ENCODE measurements around a stretch of chr5.

DNA sequence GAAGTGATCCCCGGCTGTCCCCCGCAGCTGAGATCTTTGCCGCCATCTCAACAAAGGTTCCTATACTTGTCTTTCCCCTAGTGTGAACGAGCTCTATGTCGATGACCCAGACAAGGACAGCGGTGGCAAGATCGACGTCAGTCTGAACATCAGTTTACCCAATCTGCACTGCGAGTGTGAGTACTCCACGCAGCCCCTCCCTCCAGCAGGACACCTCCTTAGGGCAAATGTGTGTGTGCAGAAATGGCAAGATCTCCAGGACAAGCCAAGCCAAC is 49.7 kb upstream of the RPL26L1 start:
- PRO-cap: no peak
- RAMPAGE, long total RNA, 2 experiments: no peak in any of the 2 experiments

DNA sequence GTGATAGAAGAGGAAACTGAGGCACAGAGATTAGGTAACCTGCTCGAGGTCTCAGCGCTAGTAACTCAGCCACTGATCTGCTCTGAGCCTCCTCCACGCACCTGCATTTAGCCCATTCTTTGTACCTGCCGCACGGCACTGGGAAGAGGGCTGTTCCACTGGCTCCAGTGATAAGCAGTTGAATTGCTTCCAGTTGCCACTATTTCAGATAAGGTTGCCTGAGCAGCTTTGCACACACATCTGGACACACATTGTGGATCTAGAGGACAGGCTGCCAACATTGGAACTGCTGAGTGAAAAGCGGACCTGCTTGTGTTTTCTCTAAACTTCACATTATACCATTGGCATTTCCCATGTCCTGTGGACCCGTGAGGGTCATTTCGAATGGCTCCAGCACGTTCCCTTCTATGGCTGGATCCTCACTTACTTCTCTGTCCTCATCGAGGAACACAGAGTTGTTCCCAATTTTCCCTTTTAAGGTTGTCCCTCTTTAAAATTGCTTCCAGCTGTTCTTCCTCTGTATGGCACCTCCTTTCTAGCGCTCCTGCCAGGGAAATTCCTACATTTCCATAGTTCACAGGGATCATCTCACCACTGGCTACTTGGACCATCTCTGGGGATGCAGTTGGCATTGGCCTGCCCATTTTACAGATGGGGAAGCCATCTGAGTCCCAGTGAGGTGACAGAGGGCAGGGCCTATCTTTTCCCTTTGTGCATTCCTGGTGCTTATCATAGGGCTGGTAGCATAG is 45.9 kb upstream of the RPL26L1 start:
- PRO-cap: no peak
- RAMPAGE, long total RNA, 2 experiments: no peak in any of the 2 experiments

DNA sequence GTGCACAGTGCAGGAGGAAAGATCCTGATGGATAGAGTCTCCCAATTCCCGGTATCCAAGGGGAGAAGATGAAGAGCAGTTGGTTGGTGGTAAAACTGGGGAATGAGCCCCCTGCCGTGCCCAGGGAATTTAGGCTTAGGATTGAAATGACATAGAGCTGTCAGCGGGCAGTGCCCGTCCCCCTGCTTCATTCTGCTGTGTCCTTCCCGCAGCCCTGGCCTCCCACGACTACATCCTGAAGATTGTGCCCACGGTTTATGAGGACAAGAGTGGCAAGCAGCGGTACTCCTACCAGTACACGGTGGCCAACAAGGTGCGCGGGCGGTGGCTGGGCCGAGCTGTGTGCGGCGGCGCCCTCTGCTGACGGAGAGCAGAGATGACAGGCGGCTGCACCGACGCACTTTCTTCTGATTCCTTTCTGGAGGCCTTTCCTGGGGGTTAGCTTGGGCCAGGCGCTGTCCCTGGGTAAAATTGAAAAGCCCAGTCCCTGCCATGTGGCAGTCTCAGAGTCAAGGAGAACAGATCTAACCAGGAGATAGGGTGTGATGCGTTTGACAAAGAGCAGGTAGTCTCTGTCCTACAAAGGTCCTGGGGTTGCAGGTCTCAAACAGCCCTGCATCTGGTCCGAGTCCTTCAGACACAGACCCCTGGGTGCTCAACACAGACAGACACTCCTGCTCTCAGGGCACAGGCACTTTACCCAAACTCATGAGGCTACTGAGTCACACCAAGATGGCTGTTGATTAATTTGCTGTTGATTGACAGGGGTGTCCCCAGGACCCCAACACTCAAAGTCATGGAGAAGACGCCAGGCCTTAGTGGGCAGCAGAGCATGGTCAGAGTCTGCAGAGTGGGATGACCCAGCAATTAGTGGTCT is 26.8 kb upstream of the RPL26L1 start:
- PRO-cap: no peak
- RAMPAGE, long total RNA, 2 experiments: no peak in any of the 2 experiments

GRCh38 chr5:172953823-172954751 is 5.1 kb upstream of the RPL26L1 start:
- PRO-cap: no peak
- RAMPAGE, long total RNA, 2 experiments: no peak in any of the 2 experiments

DNA sequence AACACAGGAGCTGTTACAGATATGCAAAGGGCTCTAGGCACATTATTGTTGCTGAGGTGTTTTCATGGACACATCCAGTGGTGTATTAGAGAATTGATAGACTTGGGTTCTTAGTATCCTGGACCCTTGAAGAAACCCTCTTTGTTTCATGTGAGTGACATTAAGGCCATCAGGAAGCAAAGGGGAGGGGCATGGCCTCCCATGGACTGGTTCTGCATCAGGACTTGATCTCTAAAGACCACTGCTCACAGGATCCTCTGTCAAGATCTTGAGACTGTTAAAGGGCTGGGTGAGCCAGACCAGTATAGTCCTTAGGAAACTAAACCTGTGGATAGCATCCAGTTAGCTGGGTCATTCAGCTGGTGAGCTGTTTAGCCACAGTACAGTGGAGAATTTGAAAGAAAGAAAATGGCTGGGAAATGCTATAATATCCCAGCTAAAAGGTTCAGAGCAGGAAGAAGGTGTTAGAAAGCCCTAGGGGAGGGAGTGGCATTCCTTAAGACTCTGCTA is 4.4 kb upstream of the BNIP1 start:
- PRO-cap: no peak
- RAMPAGE, long total RNA, 2 experiments: no peak in any of the 2 experiments

GRCh38 chr5:173237183-173237670 is 2.2 kb upstream of the NKX2-5 start:
- PRO-cap: no peak
- RAMPAGE, long total RNA, 2 experiments: no peak in any of the 2 experiments

- PRO-cap: no peak
- RAMPAGE, long total RNA, 2 experiments: no peak in any of the 2 experiments
Observed at GRCh38 chr5:173265244-173265862, 30.3 kb upstream of the NKX2-5 start.

DNA sequence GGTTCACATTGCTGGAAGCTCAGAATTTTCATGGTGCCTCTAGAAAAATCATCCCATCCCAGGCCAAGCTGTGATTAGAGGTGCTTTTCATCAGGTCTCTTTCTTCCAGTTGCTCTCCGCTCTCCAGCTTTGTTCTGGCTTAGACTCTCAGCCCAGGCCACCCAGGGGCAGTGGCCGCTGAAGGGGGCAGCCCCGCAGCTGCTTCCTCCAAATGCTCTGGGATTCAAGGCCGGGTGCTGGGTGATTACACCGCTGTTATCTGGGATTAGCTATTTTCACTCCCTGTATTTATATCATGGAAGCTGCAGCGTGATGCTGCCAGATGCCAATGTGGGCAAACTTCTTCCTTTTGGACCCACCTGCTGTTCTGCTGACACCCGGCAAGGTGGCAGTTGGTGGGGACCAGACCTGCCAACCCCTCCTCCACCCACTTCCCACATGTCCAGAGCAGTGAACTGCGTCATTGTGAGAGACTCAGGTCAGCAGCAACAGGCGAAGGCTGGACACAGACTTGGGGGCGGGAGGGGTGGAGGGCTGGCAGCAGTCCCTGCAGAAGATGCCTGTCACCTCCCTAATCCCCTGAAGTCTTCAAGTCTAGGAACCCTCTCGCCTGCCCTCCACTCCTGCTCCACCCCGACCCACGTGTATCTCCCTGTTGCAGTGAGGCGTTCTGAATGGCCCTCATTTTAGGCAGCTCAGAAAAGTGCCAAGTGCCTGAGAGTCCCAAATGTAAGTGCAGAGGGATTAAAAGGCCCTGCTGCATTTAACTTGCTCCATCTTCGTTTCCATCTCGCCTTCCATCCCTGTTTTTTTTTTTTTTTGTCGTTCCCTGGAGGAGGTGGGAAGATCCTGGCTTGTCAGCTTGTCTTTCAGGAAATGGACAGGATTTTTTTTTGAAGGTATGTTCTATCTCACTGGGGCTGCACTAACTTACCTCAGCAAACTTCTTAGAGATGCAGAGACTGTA is 34.0 kb upstream of the NKX2-5 start:
- PRO-cap: no peak
- RAMPAGE, long total RNA, 2 experiments: no peak in any of the 2 experiments

DNA sequence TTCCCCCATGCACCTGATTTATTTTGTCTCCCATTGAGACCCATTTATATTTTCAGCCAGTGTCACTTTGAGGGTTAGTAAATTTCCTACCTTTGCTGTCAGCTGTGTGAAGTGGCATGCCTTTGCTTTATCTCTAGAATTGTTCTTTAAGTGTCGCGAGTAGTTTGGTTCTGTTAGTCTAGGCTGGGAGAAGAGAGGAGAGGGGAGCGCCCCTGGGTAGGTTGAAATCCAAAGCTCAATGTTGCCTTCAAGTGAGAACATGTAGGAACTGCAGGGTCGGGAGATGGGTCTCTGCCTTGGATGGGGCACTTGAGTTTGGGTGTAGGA is 46.4 kb downstream of the STC2 start:
- PRO-cap: no peak
- RAMPAGE, long total RNA, 2 experiments: no peak in any of the 2 experiments

DNA sequence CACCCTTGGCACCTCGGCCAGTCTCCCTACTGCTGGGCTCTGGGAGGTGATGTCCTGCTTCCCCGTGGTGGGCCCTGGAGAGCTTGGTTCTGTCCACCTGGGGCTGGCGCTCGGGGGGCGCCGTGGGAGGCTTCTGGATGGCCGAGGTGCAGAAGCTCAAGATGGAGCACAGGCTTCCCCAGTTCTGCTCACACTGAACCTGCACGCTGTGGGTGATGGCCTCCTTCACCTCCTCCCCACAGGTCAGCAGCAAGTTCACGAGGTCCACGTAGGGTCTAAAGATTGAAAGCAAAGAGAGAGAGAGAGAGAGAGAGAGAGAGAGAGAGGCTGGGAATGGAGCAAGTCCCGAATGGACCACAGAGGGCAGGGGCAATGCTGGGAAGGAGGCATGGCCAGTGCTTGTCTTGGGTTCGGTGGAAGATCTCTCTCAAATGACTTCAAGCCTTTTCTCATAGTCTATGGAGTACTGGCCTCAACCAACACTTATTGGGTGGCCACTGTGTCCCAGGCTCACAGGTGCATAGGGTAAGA is 10.2 kb downstream of the STC2 start:
- PRO-cap: no peak
- RAMPAGE, long total RNA, 2 experiments: no peak in any of the 2 experiments

GRCh38 chr5:173329001-173329440 is 807 bp upstream of the STC2 start:
- PRO-cap: bidirectional peak, plus-strand start at chr5:173329209, minus-strand start at chr5:173329160
- RAMPAGE, long total RNA, 2 experiments: no peak in any of the 2 experiments

DNA sequence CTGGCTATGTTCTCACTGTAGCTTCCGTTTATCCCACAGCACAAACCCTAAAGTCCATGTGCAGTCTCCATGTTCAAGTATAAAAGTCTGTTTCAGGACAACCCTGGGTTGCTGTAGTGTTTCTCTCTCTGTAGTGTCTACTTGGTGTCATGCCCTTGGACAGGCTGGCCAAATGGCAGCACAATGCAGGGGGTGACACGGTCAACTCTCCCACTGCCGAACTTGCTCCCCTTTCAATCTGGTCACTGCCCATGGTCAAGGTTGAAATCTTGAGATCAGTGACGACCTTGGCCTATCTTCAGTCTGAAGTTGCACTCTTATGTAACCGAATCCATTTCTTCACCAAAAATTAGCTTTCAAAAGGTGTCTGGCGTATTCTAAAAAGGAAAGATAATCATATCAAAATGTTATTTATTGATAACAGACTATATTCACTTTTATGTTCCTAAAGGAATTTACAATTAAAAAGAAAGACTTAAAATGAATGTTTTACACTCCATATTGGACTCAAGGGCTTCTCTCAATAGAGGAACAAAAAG is 8.5 kb downstream of the BOD1 start:
- PRO-cap: no peak
- RAMPAGE, long total RNA, 2 experiments: start-site peak on the minus strand in 1 of 2 experiments, centred at position 281 of the sequence, 21 reads per replicate

DNA sequence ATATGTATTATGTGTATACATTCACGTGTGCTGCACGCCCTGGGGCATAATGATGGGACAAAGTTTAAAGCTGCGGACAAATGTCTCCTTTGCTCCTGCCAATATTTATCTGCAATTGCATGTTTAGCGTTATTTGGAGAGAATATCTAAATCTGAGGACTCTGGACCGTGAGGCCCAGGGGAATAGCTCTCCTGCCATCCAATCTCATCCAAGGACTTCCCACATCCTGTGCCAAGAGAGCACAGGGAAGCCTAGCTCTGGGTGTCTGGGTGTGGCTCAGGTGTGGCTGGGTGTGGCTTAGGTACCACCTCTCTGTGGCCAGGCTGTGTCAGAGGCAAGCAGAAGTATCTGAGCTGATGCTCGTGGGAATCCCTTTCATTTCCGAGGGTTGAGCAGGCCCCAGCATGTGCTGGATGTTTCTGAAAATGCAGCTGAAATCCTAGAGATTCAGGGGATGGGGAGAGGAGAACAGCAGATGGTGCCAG is 7.0 kb upstream of the BOD1 start:
- PRO-cap: no peak
- RAMPAGE, long total RNA, 2 experiments: no peak in any of the 2 experiments

DNA sequence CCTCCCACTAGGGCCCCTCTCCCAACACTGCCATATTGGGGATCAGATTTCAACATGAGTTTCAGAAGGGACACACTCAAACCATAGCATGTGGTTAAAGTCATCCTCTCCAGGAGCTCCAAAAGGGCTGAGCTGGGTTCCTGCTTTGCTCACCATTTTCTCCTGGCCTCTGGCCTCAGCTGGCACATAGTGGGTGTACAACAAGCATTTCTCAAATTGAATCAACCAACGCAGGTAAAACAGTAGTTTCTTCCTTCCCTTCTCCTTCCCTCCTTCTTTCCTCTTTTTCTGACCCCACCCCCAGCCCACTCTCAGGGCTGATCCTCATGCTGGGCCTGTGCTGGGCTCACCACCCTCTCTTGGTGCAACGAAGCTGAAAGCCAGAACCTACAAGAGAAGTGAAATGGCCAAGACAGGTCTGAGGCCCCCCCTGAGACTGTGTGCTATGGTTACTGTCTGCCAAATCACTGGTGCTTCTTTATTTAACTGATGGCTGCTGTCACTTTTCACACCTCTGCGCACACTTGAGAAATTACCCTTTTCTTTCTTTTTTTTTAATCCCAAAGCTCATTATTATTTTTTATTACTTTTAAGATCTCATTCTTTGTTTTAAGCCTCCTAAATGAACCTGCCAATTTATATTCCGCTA is 53.0 kb upstream of the BOD1 start:
- PRO-cap: no peak
- RAMPAGE, long total RNA, 2 experiments: no peak in any of the 2 experiments

- PRO-cap: no peak
- RAMPAGE, long total RNA, 2 experiments: no peak in any of the 2 experiments
Observed at GRCh38 chr5:173714555-173715324, 98.3 kb upstream of the BOD1 start.

- PRO-cap: bidirectional peak, plus-strand start at chr5:173782303, minus-strand start at chr5:173782105
- RAMPAGE, long total RNA, 2 experiments: no peak in any of the 2 experiments
Observed at GRCh38 chr5:173781565-173782537, 106.3 kb upstream of the CPEB4 start.

- PRO-cap: no peak
- RAMPAGE, long total RNA, 2 experiments: no peak in any of the 2 experiments
Observed at GRCh38 chr5:173866072-173866850, 21.9 kb upstream of the CPEB4 start.

GRCh38 chr5:173878627-173879045 is 9.5 kb upstream of the CPEB4 start:
- PRO-cap: no peak
- RAMPAGE, long total RNA, 2 experiments: no peak in any of the 2 experiments

DNA sequence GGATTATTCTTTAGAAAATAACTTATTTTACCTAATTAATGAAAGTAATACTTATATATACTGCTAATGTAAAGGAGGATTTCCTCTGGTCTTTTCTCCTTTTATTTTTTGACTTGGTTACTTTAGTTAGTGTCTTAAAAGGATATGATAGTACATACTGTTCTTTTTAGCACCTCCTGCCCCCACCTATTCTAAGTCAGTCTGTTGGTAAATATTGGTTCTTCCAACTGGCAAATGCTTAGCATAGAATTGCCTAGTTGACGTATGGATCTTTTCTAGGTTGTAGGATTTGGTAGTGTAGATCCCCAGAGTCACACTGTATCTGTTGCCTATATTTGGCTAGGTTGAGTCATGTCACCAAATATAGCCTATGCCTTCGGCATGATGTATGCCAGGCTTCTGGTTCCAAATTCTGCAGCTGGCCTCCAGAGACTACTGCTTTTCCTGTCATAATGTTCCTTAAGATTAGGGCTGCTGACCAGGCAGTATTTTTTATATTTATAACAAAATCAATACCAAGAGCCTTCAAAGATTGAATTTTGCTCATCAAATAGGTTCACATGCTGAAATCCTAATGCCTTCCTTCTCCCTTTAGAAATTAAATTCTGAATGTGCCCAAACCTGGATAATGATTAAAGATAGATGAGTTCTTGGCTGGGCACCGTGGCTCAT is 38.2 kb downstream of the CPEB4 start:
- PRO-cap: no peak
- RAMPAGE, long total RNA, 2 experiments: no peak in any of the 2 experiments

GRCh38 chr5:173969145-173969884 is 19.7 kb upstream of the C5orf47 start:
- PRO-cap: no peak
- RAMPAGE, long total RNA, 2 experiments: no peak in any of the 2 experiments

All from body of pancreas (tissue), 2 donors.